Skin of body (tissue), 2 donors: ENCODE measurements around a stretch of chrX.

- RAMPAGE, long total RNA = no peak
These were observed 4.1 kb downstream of the BCOR start for GRCh38 chrX:40093359-40094378.

- RAMPAGE, long total RNA = no peak
These were observed 2.5 kb downstream of the BCOR start for GRCh38 chrX:40095344-40095588.

GRCh38 chrX:40100751-40101607 is 3.2 kb upstream of the BCOR start:
- RAMPAGE, long total RNA = no peak

DNA sequence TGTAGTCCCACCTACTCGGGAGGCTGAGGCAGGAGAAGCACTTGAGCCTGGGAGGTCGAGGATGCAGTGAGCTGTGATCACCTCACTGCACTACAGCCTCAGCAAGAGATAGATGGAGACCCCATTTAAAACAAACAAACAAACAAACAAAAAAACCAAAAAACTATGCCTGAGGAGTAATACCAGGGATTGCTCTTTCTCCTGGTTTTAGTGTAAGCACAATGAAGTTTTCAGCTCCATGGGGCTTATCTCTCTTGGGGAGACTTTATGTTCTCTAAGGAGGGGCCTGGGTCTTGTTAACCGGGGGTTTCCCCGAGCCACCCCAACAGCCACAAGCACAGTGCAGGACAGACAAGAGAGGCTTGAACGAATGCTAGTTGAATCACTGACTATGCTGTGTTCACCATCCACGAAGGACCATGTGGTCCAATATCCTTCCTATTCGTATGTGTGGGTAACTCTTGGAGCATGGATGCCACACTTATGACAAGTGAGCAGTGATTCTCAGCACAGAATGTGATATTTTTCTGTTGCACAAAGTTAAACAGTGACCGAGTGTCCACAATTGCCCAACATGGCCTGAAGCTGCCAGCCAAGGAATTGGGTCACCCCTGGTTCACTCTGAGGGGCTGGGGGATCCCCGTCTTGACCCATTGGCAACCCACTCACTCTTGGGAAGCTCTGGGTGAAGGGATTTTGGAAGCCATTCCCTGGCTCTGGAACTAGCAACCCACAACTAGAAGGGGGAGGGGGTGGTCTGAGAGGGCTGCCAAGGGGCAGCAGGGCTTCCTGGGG is 42.8 kb upstream of the BCOR start:
- RAMPAGE, long total RNA = no peak

DNA sequence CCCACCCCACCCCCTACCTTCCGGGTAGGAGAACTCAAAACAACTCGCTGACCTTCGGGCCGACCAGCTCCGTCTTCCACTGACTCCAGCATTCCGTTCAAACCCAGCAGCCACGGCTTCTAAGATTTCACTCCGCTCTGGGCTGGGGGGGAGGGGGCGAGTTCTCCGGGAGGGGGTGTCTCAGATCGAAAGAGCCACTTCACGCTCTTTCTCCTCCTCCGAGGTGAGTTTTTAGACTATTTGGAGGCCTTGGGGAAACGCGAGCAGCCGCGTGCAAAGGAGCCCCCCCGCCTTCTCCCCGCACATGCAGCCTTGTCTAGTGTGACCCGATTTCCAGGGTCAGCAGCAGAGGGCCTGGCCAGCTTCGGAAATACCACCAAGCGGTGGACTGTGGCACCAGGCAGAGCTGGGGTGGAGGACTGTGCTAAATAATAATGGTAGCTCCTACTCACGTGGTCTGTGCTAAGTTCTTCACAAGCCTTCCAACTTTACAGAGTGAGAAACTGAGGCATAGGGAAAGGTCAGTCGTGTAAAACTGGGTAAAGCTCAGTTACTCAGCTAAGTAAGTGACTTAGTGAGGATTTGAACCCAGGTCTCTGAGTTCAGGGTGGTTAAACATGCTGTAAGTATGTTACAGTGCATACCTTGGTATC is 79.3 kb upstream of the BCOR start:
- RAMPAGE, long total RNA = no peak

DNA sequence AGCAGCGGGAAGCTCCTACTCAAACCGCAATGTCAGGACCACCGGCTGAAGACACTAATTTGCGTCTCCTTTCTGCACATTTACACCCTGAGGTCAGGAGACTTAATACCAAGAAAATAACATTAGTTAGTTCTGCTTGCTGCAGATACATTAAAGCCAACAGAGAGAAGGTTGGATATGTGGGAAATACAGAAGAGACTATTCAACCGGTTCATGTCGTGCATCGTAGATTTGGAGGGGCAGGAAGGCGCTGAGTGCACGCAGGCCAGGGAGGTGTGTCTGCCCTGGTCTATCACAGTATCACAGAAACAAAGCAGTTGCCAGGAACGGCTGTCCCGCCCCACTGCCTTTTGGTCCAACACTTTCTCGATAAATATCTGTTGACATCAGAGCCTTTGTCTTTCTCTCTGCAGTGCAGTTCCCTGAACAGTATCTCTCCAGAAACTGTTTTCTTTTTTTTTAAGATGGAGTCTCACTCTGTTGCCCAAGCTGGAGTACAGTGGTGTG is 151.0 kb upstream of the BCOR start:
- RAMPAGE, long total RNA = no peak

- RAMPAGE, long total RNA = no peak
These were observed 165.2 kb upstream of the BCOR start for GRCh38 chrX:40262717-40263693.

GRCh38 chrX:40434751-40435416 is 145.9 kb upstream of the ATP6AP2 start:
- RAMPAGE, long total RNA = no peak

DNA sequence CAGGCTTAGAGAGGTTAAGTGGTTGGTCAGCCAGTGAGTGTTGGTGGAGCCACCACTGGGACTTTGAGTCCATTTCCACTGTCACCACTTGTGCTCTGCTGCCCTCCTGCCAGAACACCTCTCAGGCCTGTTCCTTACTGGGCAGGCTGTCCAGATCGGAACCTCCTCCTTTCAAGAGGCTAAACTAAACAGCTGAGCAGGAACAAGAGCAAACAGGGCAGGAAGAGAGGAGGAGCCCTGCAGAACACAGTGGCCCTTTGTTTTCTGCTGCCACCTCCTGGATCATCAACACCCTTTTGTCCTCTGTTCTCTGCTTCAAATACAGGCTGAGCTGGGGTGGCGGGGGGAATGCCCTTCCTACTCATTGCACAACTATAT is 112.5 kb upstream of the ATP6AP2 start:
- RAMPAGE, long total RNA = no peak

GRCh38 chrX:40473927-40474771 is 106.6 kb upstream of the ATP6AP2 start:
- RAMPAGE, long total RNA = no peak

DNA sequence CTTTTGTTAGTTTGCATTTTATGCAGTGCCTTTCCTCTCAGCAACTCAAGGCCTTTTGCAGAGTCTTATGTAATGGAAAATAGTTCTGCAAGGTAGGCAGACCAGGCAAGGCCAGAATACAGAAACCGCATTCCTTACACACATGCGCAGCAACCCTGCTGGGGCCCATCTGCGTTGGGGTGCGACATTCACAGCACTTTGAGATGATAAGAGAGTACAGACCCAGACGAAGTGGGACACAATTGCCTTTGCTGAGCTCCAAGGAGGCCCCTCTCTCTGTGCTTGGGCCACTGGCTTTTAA is 96.1 kb upstream of the ATP6AP2 start:
- RAMPAGE, long total RNA = no peak

GRCh38 chrX:40571119-40571435 is 9.7 kb upstream of the ATP6AP2 start:
- RAMPAGE, long total RNA = no peak

DNA sequence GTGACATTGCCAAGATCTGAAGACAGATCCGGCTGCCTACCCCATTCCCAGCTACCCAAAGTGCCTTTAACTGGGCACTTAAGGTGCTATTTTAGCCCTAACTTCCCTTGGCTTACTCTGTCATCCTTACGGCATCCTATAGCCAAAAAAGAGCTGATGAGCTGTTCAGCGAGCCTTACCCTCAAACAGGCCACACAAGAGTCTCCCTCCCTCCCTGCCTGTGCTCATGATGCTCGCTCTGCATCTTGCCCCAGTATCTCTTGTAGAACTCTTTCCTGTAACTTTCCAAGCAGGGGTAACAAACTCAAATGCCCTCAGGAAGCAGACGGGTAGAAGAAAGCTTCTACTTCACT is 896 bp downstream of the CXorf38 start:
- RAMPAGE, long total RNA = no peak

DNA sequence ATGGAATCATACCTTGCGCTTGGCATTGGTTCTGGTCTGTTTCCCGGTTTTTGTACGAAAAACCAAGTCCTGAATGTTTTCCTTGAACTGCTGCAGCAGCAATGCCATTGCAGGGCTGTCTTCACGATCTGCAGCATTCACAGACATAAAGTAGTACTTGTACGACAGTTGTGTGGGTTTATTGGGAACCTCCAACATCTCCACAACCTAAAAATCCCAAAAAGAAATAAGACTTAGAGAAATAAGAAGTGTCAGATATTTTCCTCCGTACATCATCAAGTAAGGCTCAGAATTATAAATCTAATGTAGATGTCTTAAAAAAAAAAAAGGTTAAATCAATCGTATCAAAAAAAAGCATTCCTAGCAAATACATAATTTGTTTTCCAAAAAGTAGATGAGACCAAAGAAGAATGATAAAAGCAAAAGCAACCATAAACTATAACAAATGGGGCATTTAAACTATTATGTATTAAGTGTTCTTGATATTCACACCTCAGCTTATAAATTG is 42.6 kb downstream of the MED14 start:
- RAMPAGE, long total RNA = no peak

DNA sequence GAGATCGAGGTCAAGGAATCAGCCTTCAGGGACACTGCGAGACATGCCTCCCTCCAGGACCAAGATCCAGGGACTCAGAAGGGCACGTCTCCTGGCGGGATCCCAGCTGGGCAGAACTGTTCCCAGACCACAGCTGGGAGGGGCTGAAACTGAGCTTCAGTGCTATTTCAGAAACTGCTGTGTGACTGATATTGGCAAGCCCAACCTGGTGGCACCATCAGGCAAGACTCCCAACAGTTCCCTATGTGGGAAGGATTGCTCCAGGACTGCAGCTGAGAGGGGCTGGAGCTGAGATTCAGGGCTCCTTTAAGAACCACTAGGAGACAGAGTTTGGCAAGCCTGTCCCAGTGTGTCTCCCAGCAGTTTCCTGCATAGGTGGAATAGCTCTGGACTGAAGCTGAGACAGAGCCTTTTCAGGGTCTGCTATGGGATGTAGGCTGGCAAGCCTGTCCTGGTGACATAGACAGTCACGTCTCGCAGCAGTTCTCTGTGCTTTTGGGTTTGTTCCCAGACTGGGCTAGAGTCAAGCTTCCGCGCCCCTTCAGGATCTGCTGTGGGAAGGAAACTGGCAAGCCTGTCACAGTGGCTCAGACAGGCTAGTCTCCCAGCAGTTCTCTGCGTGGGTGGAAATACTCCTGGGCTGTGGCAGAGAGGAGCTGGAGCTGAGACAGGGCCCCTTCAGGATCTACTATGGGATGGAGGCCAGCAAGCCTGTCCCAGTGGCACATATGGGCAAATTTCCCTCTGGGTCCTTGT is 20.1 kb upstream of the MED14 start:
- RAMPAGE, long total RNA = no peak

DNA sequence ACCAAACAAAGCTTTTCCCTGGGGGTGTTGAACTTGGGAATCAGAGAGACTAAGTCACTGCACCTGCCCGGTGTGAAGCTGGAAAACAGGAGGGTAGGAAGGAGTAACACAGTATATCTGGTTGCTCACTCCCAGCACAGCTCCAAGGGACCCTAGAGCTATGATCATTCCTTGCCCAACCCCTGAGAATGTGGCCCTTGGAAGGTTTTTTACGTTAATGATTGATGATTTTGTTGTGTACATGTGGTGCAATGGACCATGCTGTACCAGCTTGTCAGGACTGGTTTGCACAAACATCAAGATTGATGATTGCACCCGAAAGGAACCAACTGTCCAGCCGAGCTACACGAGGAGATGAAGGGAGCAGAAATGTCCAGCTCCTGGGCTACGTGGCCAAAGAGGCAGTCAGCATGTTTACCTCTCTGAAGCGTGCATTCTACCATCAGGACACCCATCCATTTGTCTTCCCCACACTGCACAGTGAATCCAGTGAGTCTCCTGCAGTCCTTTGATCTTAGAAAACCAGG is 83.2 kb upstream of the USP9X start:
- RAMPAGE, long total RNA = no peak

DNA sequence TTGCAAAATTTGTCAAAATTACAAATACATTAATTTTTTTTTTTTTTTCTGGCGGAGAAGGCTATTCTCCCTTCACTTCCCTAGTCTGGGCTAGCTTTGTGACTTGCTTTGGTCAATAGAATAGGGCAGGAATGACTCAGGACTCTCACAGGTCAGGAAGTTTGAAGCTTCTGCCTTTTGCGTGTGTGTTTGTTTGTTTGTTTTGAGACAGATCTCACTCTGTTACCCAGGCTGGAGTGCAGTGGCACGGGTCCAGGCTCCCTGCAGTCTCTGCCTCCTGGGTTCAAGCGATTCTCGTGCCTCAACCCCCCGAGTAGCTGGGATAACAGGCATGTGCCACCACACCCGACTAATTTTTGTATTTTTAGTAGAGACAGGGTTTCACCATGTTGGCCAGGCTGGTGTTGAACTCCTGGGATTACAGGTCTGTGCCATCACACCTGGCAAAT is 55.9 kb upstream of the USP9X start:
- RAMPAGE, long total RNA = no peak

- RAMPAGE, long total RNA = no peak
These were observed 71.5 kb downstream of the USP9X start for GRCh38 chrX:41156358-41157518.

DNA sequence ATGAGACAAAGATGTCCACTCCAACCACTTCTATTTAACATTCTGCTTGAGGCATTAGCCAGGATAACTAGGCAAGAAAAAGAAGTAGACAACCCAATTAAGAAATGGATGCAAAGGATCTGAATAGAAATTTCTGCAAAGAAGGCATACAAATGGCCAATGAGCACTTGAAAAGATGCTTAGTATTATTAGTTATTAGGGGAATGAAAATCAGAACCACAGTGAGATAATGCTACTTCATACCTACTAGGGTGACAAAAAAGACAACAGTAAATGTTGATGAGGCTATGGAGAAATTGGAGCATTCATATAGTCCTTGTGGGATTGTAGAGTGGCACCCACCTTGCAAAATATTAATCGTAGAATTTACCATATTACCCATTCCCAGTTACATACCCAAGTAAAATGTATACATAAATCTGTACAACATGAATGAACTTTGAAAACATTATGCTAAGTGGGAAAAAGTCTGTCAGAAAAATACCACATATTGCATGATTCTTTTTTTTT is 73.8 kb downstream of the USP9X start:
- RAMPAGE, long total RNA = no peak

- RAMPAGE, long total RNA = no peak
These were observed 116.0 kb downstream of the USP9X start for GRCh38 chrX:41201200-41201627.